HT-29 (cell line): ENCODE measurements around a stretch of chr9.

- RAMPAGE, long total RNA = no peak
These were observed 270.1 kb downstream of the GADD45G start for GRCh38 chr9:89874809-89875389.

GRCh38 chr9:89992401-89993216 lies 387.8 kb downstream of the GADD45G start:
- RAMPAGE, long total RNA = no peak

DNA sequence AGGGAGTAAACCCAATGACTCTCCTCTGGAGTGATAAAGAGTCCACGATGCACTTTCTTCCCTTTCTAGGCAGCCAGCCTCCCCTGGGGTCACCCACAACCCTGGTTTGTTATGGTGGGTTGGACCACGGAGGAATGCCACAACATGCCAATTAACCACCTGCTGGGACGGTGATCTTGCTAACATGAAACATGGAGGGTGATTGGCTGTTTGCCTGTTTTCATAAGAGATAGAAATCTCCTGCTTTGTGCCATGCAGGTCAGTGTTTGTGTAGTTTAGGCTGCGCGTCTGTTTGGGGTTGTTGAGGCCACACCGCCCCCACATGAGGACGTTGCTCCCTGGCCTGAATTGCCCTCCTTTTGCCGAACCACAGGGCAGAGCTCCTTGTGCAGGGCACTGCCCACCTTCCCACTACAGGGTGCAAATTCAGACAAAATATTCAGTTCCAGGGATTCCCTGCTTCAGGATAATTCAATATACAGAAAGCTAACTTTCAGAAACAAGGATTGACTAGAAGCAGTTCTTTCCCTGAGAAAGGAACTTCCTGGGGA lies 427.5 kb downstream of the GADD45G start:
- RAMPAGE, long total RNA = no peak

- RAMPAGE, long total RNA = no peak
These were observed 800 bp downstream of the SYK start for GRCh38 chr9:90802065-90803173.

DNA sequence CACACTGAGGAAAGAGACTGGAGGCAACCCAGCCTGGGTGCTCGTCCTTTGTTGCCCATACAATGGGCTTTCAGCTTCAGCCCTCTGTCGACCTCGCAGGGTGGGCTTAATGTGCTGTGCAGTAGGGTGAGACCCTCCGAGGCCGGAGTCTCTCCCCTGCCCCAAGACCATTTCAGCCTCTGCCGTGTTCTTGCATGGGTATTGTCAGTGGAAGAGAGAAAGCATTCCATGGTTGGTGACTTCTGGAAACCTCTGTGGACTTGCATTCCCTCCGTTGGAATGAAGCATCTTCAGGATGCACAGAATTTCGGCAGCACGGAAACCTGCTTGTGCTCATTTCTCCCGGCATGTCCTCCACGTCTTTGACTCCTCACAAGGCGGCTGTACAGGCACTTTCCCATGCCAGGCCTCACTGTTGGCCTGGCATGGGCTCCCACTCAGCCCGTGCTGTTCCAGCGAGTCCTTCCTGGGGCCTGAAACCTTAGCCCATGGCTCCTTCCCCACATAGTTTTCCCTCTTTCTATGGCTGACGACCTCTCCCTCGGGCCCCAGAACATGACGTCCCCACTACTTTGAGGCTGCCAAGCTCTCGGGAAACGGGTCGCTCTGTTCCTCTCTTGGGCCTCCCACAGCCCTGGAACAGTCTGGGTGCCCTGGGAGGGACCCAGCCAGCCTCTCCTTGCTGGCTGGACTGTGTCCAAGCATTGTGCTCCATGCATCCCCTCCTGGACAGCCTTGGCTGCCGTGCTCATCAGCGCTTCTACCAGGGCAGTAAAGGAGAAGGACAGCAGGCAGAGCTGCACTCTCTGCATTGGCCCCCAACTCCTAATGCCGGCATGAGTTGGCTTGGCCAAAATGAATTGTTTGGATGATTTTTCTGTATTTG lies 118.1 kb downstream of the SYK start:
- RAMPAGE, long total RNA = no peak

GRCh38 chr9:91059770-91060032 lies 258.1 kb downstream of the SYK start:
- RAMPAGE, long total RNA = no peak

- RAMPAGE, long total RNA = no peak
These were observed 202.1 kb downstream of the AUH start for GRCh38 chr9:91159338-91160250.

GRCh38 chr9:91174827-91175243 lies 186.9 kb downstream of the AUH start:
- RAMPAGE, long total RNA = no peak

DNA sequence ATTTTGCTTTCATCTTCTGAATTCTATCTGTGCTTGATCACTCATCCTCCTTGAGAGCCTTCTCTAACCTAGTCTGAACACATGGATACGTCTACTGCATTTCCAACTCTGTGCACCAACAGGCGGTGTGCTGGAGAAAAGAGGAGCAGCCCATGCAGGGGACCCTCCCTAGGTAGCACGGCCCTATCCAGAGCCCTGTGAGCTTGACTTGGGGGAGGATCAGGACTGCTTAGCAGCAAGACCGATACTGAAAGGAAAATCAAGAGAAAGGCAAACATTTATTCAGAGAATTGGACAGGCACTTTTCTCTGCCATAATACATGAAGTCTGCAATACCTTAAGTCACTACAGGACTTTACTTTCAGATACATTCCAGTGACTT lies 149.7 kb downstream of the AUH start:
- RAMPAGE, long total RNA = no peak

- RAMPAGE, long total RNA = no peak
These were observed 19.4 kb downstream of the AUH start for GRCh38 chr9:91342022-91343007.

GRCh38 chr9:91358864-91359885 lies 2.5 kb downstream of the AUH start:
- RAMPAGE, long total RNA = no peak

GRCh38 chr9:91420625-91421230 lies 2.9 kb downstream of the NFIL3 start:
- RAMPAGE, long total RNA = no peak

- RAMPAGE, long total RNA = no peak
These were observed 1.4 kb downstream of the NFIL3 start for GRCh38 chr9:91421881-91422884.

DNA sequence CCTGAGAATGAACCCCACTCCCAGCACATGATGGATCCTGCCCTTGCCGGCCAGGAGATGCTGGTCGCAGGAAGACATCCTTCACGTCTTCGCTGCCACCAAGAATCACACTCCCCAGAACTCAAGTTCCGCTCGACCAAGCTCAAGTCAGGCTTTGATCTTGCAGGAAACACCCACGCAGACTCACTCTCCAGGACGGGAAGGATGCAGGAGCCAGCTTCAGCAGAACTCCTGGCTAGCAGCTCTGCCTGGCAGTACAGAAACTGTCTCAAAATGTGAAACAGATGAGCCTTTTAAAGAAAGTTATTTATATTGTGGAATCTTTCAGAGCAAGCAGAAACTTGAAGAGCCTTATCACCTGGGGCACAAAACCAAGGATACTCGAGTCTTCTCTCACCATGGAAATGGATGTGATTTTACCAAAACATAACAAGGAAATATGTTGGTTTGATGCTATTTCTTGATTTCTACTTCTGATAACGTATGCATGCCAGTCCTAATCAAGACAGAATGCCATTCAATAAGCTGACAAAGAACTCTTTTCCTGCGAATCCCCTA lies 102.3 kb downstream of the ROR2 start:
- RAMPAGE, long total RNA = no peak

GRCh38 chr9:92077812-92078769 lies 37.1 kb downstream of the SPTLC1 start:
- RAMPAGE, long total RNA = no peak

DNA sequence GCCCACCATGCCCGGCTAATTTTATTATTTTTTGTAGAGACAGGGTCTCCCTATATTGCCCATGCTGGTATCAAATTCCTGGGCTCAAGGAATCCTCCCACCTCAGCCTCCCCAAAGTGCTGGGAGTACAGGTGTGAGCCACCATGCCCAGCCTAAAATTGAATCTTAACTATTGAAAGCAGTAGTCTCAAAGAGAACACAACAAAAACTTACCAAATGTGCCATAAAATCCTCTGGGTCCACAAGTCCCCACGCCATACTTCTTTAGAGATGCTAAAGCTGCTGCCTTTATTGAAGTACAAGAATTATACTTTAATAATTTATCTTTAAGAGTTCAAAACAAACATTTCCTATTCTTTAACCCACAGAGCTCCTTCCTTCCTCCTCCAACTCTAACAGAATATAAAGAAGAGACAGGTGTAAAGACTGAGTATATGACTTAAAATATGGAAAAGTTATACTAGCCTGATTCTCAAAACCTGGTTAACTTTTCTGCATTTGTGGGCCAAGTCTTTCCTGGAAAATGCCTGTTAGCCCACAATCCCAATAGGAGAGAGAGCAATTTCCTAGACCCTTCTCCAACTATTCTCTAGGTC lies 35.3 kb downstream of the SPTLC1 start:
- RAMPAGE, long total RNA = no peak

DNA sequence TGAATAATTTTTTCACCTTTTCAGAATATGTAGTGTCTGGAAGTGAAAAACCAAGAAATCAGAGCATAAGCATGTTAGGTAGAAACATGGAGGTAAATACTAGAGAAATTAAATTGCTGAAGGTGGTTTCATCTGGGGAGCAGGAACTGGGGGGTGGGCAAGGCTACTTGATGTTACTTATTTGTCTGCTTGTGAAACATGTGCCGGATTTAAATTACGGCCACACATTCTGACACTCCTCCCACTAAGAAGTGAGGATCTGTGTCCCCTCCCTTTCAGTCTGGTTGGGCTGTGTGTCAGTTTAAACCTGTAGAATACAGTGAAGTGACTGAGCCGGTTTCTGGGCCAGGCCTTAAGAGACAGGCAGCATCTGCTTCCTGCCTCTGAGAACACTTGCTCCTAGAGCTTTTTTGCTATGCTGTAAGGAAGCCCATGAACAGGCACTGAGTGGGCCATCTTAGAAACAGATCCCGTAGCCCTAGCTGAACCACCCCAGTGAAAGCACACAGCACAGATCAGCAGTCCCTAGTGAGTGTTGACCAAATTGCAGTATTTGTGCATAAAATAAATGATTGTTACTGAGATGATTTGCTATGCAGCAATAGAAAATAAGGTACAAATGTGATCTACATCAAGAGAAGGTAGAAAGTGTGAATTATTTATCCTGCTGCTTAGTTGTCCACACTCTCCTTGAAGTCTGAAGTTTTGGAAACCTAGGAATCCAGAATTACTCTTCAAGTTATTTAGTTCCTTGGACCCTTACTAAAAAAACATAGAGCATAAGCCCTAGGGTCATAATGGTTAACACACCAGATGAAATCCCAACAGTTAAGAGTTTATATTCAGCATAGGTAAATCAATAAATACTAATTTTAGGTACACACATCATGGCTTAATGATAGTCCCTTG lies 2.5 kb upstream of the IARS1 start:
- RAMPAGE, long total RNA = no peak

DNA sequence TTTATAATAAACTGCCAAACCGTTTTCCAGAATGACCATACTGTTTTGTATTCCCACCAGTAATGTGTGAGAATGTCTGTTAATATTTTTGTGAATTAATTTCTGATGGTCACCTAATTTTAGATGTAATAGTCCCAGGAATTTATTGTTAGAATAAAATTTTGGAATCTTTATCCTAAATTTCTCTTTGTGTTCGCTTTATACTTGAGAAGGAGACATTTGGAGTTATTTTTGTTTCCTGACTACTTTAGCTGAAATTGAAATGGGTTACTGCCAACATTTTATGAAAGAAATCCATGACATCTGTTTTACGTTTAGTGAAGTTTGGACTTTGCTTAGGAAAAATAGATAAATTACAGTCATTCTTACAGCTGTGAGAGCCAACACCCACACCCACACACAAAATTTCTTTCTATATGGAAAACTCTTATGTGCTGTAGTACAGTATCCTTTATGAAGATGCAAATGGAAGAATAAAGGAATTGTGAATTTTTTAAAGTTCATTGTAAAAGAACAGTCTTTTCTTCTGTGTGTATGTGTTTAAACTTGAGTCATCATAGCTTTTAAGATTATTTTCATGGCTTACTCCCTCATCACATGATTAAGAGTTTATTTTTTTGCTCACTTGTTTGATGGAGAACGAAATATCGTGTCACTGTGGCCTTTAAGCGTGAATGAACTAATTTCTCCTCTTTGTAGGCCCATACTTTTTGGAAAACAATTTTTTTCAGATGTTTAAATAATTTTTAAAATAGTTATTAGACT lies 24.4 kb downstream of the CENPP start:
- RAMPAGE, long total RNA = no peak

DNA sequence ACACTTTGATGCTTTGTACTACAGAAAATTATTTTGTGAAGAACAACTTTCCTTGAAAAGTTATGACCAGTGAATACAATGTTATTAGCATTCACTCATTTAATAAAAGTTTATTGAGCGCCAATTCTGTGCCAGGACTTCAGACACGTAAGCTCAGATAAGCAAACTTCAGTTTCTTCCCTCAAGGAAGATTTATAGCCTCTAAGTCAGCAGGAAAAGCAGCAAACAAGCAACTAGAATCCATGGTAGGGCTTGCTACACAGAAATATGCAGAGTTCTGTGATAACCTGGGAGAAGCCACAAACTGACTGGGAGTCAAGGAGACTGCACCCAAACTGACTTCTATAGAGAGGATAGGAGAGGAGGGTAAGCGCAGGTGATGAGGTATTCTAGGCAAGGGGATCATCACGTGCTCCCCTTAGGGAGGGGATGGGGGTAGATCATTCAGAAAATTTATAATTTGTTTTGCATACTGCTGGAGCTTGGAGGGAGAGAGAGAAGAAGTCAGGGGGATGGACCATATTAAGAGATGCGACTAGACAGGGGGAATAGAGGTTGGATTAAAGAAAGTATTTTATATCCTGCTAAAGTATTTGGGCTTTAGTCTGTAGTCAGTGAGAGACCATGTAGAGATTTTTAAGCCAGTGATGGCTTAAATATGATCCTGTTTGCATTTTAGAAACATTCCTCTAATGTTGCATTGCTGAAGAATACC lies 1.5 kb upstream of the OGN start:
- RAMPAGE, long total RNA = no peak

- RAMPAGE, long total RNA = no peak
These were observed 4.3 kb downstream of the IPPK start for GRCh38 chr9:92665682-92666005.